NT2/D1 (cell line): ENCODE measurements around a stretch of chr7.

GRCh38 chr7:2945679-2945985 lies 98.0 kb downstream of the CARD11 start:
- RRBS, 2 experiments, result no CpG with 5 or more reads among the region's 3 CpGs

DNA sequence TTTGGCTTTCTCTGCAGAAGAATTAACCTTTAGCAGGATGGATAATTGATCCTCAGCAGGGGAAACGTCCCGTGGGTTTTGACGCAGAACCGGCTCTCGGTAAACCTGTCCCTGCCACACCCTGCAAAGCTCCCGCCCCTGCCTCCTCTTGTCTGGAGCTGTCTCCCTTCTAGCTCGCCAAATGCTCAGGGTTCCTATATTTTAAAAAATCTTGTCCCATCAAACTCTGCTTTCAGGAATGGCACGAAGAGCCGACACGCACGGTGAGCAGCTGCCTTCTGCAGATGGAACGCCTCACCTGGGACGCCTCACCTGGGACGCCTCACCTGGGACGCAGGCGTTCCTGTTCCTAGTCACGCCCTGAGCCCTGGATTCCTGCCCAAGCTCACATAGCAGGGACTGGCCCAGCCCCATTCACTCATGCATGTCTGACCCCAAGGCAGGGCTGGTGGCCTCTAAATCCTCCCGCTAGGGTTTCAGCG lies 49.9 kb downstream of the CARD11 start:
- RRBS, 2 experiments, result no CpG with 5 or more reads among the region's 19 CpGs

- RRBS, 2 experiments, result no CpG with 5 or more reads among the region's 17 CpGs
These were observed 664 bp downstream of the CARD11 start for GRCh38 chr7:3042892-3043513.

DNA sequence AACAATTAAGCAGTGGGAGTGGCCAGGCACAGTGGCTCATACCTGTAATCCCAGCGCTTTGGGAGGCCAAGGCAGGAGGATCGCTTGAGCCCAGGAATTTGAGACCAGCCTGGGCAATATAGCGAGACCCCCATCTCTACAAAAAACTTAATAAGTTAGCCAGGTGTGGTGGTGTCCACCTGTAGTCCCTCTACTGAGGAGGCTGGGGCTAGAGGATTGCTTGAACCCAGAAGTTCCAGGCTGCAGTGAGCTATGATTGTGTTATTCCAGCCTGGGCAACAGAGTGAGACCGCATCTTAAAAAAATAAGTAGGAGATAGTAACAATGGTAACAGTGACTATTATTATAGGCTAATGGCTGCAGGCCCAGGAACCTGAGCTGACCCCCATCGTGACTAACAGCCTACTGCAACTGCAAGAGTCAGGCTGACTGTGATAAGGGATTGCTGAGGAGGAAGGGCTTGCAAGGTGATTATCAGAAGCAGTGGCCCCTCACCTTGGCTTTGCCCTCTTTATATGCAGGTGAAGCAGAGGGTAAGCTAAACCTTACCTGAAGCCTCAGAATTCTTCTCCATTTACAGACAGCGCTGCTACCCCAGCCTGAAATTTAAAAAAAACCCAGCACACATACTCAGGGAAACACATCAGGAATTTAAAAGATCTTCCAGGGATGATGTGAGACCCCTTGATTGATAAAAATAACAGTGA lies 84.0 kb upstream of the SDK1 start:
- RRBS, 2 experiments, result no CpG with 5 or more reads among the region's 6 CpGs

DNA sequence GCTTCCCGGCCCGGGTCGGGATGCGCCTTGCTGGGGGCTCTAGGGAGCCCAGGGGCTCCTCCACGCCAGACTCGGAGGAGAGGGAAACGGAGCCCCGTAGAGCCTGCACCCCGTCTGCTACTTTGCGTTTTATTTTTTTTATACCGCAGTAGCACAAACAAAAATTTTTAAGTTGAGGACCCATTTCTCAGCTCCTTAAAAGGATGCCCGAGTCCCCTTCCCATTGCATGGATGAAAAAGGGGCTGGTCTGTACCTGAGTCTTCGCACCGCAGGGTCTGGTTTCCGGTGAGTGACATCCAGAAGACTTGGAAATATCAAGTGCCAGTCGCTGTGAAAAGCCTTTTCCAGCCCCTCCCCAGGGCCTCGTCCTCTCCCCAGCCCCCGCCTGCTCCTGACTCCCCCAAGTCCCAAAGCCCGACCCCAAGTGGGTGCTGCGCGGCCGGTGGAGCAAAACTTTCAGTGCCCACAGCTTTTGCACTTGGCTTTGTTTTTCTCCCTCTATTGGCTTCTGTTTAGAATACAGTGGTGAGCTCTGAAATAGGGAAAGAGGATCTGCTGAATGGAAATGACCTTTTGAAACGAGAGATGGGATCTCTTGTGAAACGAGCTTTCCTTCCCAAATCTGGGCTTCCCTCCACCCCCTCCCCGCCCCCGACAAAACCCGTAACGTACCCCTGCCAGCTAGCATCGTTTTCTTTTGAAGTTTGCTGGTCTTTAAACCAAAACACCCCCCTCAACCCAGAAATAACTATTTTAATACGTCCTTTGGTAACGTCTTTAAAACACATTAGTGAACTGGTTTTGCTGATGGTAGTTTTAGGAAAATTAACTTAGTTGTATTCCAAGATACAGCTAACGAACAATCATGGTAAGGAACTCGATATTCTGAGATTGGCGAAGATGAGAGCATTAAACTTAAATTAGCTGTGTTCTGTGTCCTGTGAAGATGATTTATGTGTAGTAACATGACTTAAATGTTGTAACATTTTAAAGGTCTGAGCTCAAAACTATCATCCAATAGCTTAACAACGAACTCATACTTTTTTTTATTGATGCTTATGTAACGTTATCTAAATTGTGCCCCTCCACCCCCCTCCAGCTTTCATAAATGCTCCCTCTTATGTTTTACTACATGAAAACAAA lies 1.3 kb downstream of the SDK1 start:
- RRBS, 2 experiments, result no CpG with 5 or more reads among the region's 36 CpGs

- RRBS, 2 experiments, result no CpG with 5 or more reads among the region's 4 CpGs
These were observed 441.1 kb downstream of the SDK1 start for GRCh38 chr7:3742164-3742484.

- RRBS, 2 experiments, result no CpG with 5 or more reads among the region's 13 CpGs
These were observed 621.0 kb downstream of the SDK1 start for GRCh38 chr7:3921844-3922695.

- RRBS, 2 experiments, result 90% methylated on average over 2 of the region's 23 CpGs
These were observed 670.9 kb upstream of the FOXK1 start for GRCh38 chr7:4011071-4011787.

- RRBS, 2 experiments, result 91 to 95% methylated on average over 6 to 10 of the region's 34 CpGs
These were observed 477.4 kb upstream of the FOXK1 start for GRCh38 chr7:4204546-4205329.

DNA sequence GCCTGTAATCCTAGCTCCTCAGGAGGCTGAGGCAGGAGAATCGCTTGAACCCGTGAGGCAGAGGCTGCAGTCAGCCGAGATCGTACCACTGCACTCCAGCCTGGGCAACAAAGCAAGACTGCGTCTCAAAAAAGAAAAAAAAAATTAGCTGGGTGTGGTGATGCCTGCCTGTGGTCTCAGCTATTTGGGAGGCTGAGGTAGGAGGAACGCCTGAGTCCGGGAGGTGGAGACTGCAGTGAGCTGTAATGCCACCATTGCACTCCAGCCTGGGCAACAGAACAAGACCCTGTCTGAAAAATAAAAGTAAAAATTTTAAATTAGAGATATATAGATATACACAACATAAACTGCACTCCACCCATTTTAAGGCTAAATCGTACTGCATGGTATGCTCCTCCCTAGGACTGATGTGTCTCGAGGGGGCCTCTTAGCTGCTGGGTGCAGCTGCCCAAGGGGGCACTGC lies 41.0 kb upstream of the FOXK1 start:
- RRBS, 2 experiments, result no CpG with 5 or more reads among the region's 9 CpGs

DNA sequence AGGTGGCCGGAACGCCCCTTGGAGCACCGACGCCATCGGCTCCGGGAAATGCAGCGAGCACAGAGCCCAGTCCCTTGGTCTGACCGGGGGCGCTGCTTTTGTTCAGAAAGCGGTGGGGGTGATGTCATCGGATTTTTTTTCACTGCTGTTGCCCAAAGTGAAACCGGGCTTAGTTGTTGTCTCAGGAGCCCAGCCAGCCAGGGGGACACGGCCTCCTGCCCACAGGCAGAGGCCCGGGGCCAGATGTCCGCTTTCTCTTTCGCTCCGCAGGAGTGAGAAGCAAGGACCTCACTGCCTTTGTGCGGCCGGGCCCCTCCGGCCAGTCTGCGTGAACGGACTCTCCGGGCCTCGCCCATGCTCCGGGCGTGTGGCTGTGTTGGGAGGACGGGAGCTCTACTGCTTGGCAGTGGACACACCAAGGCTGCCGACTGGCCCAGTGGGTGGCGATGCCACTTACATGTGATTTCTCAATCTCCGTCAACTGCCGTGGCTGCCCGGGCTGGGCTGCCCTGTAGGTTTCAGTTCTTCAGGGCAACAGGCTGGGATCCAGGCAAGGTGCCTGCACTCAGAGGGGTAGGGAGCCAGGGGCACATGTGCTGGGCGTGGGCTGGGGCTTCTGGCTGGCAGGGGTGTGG lies 43.3 kb downstream of the FOXK1 start:
- RRBS, 2 experiments, result 9 to 85% methylated on average over 11 to 16 of the region's 33 CpGs

DNA sequence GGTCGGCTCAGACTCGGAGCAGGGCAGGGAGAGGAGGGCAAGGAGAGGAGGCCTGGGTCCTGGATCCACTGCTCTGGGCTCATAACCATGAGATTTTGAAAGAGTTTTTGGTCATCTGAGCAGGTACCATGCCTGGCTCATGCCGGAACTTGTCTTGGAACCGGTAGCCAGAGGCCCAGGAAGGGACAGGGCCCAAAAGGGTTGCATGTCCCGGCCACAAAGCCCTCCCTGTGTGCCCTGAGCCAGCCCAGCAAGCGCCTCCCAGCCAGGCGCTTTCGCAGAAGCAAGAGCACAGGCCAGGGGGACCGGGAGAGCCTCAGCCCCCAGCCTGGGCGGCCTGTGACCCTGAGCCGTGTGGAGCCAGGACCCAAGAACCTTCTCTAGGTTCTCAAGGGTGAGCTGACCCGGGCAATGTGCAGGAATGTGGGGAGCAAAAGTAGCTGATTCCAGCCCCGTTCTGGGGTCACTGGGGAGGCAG lies 10.3 kb upstream of the AP5Z1 start:
- RRBS, 2 experiments, result 90 to 94% methylated on average over 5 of the region's 13 CpGs

DNA sequence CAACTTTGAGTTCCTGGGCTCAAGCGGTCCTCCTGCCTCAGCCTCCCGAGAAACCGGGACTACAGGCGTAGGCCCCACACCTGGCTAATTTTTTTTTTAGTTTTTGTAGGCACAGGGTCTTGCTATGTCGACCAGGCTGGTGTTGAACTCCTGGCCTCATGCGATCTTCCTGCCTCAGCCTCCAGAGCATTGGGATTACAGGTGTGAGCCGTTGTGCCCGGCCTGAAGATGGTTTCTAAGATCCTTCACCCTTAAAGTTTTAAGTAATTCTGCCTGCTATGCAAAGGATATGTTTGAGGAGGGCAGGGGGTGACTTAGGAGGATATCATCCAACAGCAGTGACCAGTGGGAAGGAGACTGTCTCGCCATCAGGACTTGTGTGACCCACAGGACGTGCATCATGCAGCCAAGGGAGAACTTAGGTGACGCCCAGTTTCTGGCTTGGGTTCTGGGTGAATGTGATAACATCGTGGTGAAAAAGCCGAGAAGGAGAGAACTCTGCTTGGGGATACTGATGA lies 3.7 kb downstream of the WIPI2 start:
- RRBS, 2 experiments, result no CpG with 5 or more reads among the region's 13 CpGs

DNA sequence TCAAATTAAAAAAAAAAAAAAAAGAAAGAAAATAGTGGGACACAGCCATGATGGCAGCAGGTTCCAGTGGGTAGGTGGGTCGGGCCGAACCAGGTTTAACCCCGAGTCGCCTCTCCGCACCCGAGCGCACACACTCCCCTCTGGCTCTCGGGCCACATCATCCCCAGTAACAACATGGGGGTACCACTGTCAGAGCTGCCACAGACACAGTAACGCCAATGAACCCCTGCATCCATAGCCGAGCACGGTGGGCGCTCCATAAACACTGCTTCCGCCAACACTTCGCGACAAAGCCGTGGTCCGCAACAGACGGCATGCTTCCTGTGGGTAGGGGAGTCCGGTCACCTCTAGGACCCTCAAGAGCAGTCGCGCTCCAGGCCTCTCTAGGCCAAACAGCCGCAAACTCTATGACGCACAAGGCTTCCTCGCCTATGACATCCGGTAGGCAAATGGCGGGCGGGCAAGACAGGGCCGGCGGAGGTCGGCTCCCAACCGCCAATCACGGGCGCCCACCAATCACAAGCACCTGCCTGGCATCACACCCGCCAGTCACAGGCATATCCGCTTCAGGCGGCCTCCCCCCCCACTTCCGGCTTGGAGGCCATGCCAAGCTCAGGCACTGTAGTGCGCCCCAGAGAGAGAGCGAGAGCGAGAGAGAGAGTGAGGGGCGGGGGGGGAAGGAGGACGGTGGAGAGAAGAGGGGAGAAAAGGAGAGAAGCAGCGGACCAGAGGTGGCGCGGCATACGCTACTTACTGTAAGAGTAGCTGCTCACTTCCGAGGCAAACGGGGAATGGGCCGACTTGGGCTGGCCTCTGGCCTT lies 67.3 kb downstream of the TNRC18 start:
- RRBS, 2 experiments, result 96 to 100% methylated on average over 3 to 6 of the region's 49 CpGs

DNA sequence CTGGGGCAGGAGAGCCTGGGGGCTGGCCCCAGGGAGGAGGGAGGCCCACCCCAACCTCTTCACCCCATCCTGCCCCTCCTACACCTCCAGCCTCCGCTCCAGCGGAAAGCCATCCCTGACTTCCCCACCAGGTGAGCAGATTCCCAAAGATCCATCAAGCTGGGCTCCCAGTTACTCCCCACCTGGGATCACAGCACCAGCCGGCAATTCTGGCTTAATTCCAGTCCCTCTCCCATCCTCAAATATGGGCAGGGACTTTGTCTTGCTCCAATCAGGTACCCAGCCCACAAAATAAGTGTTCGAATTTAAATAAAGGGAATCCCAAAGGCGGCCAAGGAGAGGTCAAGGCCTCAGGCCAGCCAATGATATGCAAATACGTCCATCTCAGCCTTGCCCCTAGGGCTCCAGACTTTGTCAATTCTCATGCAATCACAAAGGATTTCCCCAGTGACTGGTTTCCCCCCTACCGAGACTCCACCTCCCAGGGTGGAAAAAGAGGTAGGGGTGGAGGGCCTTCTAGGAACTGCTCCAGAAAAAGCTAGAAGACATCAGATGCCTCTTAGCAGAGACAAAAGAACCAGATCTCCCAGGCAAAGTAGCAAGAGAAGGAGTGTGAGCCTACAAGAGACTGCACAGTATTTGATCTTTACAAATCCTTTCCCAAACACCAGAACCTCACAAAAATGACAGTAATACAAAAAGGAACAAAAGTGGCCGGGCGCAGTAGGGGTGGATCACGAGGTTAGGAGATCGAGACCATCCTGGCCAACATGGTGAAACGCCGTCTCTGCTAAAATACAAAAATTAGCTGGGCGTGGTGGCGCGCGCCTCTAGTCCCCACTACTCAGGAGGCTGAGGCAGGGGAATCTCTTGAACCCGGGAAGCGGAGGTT lies 16.0 kb downstream of the TNRC18 start:
- RRBS, 2 experiments, result no CpG with 5 or more reads among the region's 19 CpGs

DNA sequence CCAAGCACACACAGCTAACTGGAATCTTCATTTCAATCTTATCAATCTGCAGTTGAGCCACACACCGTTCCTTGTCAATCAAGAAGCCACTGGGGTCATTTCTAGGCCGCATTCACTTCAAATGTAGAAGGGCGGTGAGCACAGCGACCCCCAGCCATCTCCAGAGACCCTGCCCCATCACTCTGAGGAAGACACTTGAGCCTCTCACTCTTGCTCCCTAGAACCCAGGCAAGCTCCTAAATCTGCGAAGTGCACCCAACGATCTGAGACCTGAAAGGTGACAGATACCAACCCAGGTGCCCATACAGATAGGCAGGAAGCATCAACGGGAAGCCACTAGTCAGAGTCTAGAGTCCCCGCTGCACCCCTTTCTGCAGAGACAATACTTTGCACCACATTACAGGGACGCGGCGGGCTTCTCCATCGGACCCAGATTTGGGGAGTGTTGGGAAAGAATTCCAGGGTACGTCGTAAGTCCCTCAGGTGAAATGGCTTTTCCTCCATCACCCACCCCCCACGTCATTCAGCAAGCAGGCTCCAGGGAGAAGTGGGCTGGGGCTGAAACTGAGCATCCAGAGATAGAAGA lies 819 bp downstream of the FBXL18 start:
- RRBS, 2 experiments, result no CpG with 5 or more reads among the region's 15 CpGs

DNA sequence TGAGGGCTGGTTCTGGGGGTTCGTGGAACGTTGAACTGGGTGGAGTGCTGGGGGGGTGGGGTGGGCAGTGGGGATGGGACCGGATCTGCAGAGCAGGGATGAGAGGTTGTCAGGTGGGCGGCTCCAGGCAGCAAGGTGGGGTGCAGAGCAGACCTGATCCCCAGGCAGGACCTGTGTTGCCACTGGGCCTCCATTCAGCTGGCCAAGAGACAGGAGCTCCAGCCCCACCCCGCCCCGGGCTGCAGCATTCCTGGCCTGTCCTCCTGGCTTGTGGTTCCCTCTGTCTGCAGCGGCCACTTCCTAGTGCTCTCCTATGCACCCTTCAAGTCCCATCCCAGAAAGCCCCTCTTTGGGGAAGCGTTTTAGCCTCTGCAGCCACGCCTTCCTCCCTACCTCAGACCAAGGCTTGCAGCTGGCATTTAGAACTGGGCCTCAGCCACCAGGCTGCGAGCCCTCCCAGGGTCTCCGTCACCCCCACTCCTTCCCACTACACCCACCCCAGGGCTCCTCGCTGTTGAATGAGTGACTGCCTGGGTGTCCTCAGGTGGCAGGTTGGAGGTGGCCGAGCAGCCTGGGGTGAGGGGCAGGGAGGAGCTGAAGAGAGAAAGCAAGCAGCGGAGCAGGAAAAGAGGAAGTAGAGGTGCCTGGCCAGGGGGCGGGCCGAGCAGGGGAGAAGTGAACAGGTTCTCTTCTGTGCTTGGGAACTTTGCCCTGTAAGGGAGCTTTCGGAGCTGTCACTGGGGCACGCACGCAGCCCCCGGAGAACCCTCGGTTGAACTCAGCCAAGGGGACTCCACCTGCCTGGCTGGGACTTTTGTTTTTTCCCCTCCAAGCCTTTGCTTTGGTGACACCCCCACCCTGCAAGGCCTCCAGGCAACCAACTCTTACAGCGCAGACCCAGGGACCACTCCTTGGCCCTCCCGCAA lies 2.3 kb upstream of the ACTB start:
- RRBS, 2 experiments, result no CpG with 5 or more reads among the region's 23 CpGs

GRCh38 chr7:5610337-5610855 lies 17.8 kb downstream of the FSCN1 start:
- RRBS, 2 experiments, result no CpG with 5 or more reads among the region's 12 CpGs

- RRBS, 2 experiments, result no CpG with 5 or more reads among the region's 12 CpGs
These were observed 39.0 kb downstream of the FSCN1 start for GRCh38 chr7:5631365-5632300.

DNA sequence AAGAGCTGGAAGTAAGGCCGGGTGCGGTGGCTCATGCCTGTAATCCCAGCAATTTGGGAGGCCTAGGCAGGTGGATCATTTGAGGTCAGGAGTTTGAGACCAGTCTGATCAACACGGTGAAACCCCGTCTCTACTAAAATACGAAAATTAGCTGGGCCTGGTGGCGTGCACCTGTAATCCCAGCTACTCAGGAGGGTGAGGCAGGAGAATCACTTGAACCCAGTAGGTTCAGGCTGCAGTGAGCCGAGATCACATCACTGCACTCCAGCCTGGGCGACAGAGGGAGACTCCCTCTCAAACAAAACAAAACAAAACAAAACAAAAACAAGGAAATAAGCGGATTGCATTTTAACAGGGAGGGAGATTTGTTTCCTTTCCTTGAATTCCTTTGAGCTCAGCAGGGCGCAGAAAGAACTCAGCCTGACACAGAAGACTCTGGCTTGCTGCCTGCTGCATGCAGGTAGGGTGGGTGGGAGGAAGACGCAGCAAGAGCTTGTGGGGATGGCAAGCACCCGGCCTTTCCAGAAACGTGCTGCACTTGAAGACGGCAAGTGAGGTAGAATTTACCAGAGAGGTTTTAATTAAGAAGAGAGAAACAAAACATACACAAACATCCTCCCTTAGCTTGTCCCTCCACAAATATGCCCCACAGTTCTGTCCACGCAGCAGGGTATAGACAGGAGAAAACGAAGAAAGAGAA lies 40.8 kb downstream of the FSCN1 start:
- RRBS, 2 experiments, result no CpG with 5 or more reads among the region's 16 CpGs